Hair follicle dermal papilla cell (primary cell): ENCODE results near the genes GDF2, RBP3, SYT15B, MAPK8, ARHGAP22, WDFY4, TIMM23B and WASHC2A.

DNA sequence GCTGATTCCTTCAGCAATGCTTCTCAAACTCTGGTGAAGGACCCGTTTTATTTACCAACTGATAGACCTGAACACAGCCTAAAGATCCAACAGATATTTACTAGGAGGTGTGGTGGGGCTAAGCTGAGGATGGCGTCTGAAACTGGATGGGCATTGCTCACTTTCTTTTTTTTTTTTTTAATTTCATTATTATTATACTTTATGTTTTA, 93.6 kb downstream of the PTPN20 start:
- CAGE, long polyA plus RNA = no peak

DNA sequence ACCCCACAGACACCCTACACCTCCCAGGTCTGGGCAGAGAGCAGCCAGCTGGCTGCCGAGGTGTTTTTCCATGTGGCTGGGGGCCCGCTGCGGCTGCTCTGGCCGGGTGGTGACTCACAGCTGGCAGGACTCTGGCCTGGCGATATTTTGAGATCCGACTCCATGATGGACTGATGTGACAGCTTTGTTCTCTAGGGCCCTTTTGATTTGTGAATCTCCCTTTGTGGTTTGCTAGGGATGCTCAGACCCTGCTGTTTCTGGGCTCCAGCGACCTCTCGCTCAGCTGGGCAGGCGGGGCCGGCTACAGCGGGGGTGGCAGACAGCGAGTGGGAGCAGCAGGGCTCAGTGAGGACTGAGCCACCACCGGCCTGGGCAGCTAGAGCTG, 46.3 kb upstream of the GDF10 start:
- CAGE, long polyA plus RNA = no peak

DNA sequence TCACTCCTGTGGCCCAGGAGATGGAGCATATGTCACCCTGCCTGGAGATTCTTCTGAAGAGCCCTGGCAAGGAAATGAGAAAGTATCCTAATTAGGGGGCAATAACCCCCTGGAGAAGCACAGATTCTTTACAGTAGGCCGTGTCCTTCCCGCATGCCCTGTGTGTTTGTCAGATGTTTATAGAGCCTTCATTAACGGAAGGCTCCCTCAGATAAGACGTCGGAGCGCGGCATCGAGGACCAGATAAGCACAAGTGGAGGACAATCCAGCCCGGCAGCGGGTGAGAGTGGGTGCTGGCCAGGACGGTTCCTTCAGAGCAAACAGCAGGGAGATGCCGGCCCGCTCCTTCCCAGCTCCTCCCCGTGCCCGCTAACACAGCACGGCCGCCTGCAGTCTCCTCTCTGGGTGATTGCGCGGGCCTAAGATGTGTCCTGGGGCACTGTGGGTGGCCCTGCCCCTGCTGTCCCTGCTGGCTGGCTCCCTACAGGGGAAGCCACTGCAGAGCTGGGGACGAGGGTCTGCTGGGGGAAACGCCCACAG, at the start of gene GDF2:
GDF2 (plus strand) TSS at position 210 of the 540 bp plus-strand sequence.
- CAGE, long polyA plus RNA = no peak

DNA sequence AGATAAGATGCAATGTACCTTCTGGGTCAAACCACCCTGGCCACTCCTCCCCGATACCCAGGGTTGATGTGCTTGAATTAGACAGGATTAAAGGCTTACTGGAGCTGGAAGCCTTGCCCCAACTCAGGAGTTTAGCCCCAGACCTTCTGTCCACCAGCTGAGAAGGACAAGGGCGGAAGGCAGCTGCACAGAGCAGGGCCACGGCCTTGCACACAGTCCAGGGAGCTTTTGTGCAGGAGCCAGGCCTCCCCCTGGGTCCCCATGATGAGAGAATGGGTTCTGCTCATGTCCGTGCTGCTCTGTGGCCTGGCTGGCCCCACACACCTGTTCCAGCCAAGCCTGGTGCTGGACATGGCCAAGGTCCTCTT, at the start of gene RBP3:
RBP3 (plus strand) TSS at position 140 of the 368 bp plus-strand sequence.
- CAGE, long polyA plus RNA = no peak

GRCh38 chr10:47551739-47552204, 28.3 kb upstream of the AGAP9 start:
- CAGE, long polyA plus RNA = no peak

- CAGE, long polyA plus RNA = no peak
Measured at GRCh38 chr10:47763038-47763609, at the start of gene SYT15B. Gene SYT15B (minus strand): TSS chr10:47763592.

DNA sequence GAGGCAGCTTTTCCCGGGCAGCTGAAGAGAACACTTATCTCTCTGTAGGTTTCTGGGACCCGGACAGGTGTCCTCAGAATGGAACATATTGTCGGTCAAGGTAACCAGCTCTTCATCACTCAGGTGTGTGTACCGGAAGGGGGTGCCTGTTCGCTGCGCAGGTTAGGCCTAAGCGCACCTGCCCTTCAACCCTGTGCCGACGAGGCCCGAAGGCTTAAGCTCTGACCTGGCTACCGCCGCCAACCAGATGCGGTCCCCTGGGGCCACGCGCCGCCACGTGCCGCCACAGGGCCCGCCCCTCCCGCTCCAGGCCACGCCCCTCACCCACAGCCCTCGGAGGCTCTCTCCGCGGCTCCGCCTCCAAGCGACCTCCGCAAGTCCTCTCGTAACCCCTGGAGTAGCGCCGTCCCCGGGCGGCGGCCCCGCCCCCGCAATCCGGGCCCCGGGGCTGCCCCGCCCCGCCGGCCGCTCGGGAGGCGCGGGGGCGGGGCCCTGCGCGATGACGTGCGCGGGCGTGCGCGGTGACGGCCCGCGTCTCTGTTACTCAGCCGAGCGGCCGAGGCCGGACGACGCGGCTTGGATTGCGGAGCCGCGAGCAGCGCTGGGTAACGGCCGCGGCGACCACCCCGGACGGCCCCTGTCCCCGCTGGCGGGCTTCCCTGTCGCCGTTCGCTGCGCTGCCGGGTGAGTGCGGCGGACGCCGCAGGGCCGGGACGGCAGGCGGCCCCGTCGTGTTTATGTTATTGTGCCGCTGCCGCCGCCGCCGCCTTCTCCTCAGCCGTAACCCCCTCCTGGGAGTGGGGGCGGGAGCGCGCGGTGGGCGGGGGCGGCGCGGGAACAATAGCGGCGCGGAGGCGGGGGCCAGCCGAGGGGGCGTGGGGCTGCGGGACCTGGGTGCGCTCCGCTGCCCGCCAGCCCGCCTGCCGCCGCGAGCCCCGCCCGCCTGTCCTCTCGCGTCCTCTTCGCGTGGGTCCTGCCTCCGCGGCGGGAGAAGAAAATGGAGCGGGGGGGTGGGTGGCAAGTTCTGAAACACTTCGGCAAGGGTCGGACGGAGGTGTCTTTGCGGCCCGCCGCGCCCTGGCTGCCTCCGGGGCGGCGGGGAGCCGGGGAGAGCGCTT, at the start of gene MAPK8:
MAPK8 (plus strand) TSS at position 540 of the 1,118 bp plus-strand sequence.
- CAGE, long polyA plus RNA = no peak

DNA sequence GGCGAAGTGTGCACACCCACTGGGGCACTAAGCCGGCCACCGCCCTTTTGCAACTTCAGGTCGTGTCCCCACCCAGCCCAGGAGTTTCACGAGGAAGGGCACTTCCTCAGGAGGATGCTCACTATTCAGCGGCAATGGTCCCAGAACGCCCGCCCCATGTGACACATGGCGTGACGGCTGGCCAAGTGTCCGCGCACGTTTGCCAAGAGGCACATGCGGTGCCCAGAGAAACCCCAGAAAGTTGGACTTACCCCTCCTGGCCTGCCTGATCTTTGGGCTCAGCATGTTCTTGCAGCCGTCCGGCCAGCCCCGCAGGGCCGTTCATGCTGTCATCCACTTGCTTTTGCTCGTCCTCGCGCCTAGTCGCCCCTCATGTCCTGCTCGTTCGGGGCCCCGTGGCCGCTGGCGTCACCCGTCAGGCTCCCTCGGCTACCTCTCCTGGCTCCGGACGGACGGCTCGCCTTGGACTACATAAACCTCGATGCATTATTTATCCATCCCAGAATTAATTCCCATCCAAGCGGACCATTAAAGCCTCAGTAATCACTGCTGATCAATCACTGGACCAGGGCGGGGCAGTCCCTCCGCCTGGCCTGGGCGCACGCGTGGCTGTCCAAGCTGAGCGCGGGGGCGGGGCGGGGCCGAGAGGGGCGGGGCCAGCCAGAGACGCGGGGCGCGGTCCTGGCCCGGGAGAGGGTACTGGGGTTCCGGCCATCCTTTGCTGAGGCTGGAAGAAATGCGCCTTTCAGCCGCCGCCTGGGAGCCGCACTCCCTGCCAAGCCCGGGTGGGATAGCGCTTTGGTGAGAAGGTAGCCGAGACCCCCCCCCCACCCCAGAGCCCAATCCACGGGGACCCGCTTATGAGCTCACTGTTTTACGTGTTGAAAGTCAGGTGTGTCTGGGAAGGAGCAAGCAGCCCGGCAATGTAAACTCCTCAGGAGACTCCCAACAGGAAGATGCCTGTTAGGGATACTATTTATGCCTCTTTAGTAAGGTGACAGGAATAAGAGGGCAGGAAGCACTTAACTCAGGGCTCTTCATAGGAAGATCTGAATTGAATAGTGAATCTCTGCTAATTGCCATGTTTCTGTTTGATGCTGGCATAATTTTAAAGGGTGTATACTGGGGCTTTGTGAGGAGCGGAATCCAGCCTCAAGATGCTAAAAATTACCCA, at the start of gene ARHGAP22:
ARHGAP22 (minus strand) TSS at position 562 of the 1,174 bp plus-strand sequence.
- CAGE, long polyA plus RNA = no peak

- CAGE, long polyA plus RNA = no peak
Measured at GRCh38 chr10:48672757-48673270, 11.9 kb upstream of the WDFY4 start.

- CAGE, long polyA plus RNA = no peak
Measured at GRCh38 chr10:48684498-48685949, at the start of gene WDFY4. Gene WDFY4 (plus strand): TSS chr10:48684873.

- CAGE, long polyA plus RNA = no peak
Measured at GRCh38 chr10:49297716-49298443, 1.1 kb upstream of the C10orf71 start.

DNA sequence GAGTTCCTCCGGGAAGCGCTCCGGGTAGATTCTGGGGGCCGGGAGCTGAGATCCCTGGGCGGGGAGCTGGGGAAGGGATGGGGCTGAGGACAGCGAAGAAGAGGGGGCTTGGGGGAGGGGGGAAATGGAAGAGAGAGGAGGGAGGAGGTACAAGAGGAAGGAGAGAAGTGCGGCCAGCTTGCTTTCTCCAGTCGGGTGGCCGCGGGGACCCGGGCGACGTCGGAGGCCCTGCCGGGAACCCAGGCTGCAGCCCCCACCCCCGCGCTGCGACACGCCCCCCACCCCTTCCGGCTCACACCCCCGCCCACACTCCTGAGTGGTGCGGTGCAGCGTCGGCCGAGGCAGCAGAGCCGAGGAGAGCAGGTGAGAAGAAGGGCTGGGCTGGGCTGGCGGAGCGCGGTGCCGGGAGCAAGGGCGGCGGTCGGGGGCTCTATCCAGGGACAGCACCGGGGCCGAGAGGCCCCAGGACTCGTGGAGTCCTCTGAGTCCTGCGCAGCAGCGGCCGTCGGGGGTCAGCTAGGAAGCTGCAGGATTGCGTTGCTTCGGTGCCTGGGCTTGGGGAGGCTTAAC, 361 bp downstream of the CHAT start:
- CAGE, long polyA plus RNA = no peak

DNA sequence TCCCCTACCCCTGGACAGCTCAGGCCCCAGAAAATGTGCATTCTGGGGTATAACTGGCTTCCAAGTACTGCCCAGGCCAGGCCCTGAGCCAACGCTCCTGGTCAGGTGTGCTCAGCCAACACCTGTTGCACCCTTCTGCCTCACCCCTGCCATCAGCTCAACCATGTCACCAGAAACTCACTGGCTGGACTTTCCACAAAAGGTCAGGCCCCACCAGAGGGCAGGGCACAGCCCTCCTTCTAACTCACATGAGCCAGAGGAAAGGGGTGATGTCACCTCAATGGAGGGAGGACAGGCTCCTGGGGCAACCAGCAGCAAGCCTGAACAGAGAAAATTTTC, 2.3 kb downstream of the OGDHL start:
- CAGE, long polyA plus RNA = no peak

DNA sequence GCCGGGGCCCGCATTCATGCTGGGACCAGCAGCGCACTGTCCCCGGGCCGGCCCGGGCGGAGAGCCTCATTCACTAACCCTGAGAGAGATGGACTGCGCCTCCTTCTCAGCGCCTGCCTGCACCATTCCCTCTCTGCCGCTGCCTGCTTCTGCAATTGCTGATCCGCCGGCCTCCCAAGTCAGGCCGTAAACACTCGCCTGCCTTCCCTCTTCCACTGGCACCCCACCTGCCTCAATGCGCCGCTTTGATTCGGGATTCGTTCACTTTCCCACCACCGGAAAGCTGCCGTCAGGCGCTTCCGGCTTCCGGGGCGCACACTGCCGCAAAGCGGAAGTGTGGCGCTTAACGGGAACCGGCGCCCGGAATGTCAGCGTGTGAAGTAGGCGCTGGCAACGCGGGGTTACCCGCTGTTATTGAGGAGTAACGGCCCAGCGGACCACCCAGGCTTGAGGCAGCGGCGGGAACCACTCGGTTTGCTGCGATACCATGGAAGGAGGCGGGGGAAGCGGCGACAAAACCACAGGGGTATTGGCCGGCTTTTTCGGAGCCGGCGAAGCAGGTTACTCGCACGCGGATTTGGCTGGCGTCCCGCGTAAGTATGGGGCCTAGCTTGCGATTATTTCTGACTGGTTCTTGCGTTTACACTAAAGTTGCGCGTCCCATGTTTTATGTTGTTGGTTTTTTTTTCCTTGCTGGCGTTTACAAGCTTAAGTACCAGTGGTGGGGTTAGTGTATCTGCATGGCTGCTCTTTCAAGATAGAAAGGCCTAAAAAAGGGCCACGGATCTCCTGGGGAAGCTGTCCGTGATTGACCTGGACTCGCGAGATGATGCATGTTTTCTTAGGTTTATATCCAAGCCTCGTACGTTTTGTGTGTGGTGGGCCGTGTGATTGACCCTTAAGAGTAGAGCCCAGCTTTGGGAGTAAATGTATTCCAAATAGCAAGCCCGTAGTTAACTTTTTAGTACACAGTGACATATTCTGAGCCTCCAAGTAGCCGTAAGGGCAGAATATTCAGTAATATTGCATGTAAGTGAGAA, at the start of gene TIMM23B:
TIMM23B (plus strand) TSS at position 346 of the 1,040 bp plus-strand sequence.
- CAGE, long polyA plus RNA = no peak

DNA sequence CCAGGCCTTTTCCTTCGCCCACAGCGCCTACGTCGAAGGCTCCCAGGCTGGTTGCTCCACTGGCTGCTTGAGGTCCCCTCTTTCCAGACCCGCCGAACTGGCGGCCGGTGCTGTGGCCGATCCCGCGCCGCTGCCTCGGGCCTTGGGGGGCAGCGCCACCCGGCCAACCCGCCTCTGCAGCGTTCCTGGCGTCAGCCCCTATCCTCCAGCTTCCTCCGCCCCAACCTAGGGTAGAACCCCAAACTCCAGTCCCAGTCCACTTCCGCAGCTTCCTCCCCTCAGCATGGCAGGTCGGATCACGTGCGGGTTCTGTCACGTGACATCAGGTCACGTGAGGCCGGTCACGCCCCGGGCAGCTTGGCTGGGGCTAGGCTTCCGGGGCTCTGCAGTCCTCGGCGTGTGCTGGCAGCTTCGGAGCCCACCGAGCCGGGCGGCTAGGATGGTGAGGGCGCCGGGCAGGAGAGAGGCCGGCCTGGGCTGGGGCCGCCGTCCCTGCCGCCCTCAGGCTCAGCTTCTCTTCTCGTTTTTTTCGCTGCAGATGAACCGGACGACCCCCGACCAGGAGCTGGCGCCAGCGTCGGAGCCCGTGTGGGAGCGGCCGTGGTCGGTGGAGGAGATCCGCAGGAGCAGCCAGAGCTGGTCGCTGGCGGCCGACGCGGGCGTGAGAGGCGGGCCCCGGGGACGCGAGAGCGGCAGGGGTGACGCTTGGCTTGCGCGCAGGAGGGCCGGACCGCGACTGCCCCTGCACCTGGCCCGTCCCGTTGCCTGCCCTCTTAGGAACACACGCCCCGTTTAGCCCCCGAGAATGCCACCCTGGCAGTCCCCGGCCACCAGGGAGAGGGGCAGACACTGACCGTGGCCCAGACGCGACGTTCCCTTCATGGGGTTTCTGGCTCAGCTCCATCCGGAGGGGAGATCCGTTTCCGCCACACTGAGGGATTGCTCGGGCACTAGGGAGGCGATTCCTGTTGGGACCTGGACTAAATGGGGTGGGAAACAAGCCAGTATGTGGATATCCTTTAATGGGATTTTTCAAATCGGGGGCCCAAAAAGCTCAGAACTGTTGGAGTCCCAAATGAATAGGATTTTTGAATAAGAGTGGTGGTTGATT, at the start of gene WASHC2A:
WASHC2A (plus strand) TSS at position 388 of the 1,111 bp plus-strand sequence.
- CAGE, long polyA plus RNA = no peak

DNA sequence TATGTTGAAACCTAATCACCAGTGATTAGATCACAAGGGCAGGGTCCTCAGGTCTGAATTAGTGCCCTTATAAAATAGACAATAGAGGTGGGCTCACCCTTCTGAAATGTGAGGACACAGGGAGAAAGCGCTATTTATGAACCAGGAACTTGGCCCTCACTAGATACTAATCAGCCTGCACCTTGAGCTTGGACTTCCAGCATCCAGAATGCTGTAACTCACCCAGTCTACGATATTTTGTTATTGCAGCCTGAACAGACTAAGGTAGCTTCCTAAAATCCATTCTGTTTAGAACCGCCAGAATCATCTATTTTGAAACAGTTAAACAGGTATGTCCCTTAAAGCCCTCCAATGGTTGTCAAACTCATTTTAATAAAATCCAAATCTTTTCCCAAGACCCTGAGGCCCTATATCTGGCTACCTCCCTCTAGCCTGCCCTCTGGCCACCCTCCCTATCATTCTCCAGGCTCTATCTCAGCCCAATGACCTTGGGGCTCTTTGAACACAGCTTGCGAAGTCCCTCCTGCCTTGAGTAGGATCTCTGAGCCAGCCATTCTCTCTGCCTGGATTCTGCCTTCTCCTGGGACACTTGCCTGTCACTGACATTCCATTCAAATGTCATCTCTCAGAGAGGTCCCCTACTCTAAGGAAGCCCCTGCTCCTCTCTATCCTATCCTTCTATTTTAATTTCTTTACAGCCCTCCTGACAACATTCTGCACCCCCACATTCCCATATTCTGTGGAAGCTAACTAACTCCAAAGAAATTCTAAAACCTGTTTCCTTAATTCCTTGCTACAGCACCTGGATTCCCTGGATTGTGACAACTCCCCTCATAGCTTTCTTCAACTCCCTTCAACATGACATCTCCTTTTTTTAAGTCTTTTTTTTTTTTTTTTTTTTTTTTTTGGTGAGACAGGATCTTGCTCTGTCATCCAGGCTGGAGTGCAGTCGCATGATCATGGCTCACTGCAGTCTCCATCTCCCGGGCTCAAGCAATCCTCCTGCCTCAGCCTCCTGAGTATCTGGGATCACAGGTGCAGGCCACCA, 80.7 kb upstream of the ASAH2 start:
- CAGE, long polyA plus RNA = no peak

- CAGE, long polyA plus RNA = no peak
Measured at GRCh38 chr10:50393134-50394264, 142.2 kb upstream of the ASAH2 start.

- CAGE, long polyA plus RNA = no peak
Measured at GRCh38 chr10:50395241-50395913, 144.1 kb upstream of the ASAH2 start.

DNA sequence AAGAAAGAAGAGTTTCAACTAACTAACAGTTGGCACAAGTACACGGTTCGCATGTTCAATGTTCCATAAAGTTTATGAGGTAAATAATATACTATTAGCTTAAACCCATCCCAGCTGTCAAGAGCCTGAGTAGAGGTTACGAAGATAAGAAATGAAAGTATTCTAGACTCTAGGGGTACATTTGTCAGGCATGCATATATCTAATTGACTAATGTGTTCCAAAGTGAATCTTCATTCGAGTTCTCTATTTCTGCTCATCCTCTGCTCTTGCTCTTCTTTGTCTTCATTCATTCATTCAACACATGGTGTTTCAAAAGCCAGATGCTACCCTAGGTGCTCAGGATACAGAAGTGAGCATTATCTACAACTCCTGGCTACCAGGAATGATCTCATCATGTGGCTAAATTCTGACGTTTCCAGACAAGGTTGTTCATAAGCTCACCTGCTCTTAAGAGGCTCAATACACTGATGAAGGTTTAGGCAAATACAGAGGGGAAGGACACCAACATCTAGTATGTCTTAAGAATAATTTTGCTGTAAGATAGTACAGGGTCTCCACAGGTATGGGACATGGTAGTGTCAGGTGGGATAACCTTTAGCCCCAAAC, 152.0 kb upstream of the ASAH2 start:
- CAGE, long polyA plus RNA = no peak

GRCh38 chr10:50469997-50470369, 153.8 kb downstream of the SGMS1 start:
- CAGE, long polyA plus RNA = no peak